Helper T cell (primary cell): ENCODE measurements around a stretch of chr3.

GRCh38 chr3:128478973-128479728, 12.5 kb upstream of the DNAJB8 start:
- PRO-cap, 2 experiments = no peak in any of the 2 experiments

DNA sequence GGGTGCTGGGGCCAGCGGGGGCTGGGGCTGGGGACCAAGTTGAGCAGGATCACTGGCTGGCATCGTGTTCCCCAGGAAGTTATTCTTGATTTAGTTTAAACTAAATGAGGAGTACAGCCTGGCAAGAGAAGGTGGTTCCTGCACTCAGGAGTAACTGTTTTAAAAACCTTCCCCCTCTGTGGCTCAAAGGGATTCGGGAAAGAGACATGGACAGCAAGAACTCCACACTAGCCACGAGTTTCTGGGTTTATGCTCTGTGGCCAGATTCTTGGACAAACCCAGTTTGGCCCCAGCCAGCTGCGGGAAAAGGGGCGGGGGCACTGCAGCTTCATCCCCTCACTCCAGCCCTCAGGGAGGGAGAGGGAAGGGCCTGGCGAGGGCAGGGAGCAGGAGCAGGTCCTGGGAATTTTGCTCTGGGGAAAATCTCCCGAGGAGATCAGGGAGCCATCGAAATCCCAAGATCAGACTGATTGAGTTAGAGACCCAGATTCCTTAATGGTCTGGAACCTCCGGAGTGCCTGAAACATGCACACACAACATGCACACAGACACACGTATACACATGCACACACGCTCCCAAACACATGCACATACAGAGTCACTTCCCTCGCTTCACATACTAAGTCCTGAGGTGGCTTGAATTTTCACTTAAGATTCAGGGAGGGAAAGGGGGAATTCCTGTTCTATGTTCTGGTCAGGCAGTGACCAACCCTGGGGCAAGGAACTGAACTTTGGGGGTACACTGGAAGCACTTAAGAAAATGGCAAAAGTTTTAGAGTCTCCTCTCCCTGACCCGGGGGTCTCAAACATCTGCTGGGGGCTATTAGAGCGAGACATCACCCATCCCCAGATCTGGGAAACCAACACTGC, 8.0 kb downstream of the GATA2 start:
- PRO-cap, 2 experiments = no peak in any of the 2 experiments

DNA sequence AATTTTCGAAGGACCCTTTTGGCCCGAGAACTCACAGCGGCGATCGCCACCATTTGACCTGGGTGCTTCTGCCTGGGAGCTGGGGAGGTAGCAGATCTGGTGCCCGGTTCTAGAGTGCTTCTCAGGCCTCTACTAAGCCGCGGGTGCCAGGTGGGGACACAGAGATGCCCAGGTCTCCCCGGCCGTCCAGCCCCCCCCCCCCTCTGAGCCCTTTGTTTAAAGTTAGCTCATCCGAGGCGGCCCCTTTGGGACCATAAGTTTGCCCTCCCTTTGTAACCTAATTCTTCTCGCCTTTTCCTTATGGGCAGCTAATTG, 2.0 kb downstream of the GATA2 start:
- PRO-cap, 2 experiments = no peak in any of the 2 experiments

DNA sequence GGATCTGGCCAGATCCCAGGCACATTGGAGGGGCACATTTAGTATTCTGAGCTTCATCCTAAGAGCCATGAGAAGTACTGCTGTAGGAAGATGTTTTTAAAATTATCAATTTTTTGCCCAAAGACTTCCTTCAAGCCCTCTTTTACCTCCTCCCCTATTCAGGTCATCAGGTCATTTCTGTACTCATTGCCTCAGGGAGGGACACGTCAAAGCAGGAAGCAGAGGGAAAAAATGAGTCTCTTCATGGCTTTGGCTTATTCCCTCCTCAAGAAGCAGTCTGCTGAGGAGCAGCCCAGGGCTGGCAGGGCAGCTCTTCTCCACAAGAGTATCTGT, 44.0 kb upstream of the GATA2 start:
- PRO-cap, 2 experiments = no peak in any of the 2 experiments

GRCh38 chr3:128575638-128576293, 74.9 kb downstream of the RPN1 start:
- PRO-cap, 2 experiments = no peak in any of the 2 experiments

GRCh38 chr3:128618455-128618850, 32.2 kb downstream of the RPN1 start:
- PRO-cap, 2 experiments = peak in 1 of 2 experiments; most common minus-strand start chr3:128618525 (in 1)

- PRO-cap, 2 experiments = peak in 2 of 2 experiments; most common plus-strand start chr3:128788131 (in 2)
Observed at GRCh38 chr3:128787759-128788235, 61.8 kb downstream of the RAB7A start.

GRCh38 chr3:128797781-128798346, 71.9 kb downstream of the RAB7A start:
- PRO-cap, 2 experiments = no peak in any of the 2 experiments

DNA sequence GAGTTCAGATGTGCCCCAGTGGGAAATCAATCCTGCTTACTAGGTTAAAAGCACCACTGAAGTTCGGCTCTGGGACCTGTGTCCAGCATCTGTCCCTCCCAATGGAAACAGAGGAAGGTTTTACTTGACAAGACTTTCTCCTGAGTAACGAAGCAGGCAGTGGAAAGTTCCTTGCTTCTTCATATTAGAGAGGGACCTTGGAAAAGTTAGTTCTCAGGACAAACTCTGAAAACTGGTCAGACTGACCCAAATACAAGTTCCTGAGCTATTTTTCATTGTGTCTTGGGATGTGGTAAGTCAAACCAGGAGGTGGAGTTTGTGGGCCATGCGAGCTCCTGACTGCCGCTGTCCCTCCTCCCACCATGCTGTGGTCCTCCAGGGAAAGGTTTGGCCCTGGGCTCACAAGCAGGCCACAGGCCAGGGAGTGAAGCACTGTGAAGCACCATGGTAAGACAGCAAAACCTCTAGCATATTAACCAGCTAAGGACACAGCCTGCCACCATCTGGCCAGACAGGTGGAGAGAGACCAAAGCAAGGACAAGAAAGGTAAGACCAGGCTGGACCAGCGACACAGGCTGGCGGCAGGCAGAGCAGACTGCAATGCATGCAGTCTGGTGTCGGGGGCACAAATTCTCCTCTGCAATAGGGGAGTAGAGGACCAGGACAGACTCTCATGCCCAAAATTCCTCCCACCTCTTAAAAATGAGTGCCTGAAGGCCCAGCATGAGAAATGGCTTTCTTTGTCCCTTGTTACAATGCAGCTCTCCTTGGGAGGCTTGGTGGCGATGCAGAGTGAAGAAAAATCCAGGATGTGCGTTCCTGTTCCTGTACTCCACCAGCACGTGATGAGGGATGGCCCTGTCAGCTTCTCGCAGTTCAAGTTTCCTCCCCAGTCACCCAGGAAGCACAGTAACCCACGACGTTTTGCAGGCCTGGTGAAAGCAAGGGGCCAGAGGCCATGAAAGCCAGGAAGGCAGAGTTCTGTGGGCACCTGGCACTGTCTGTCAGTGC, 15.2 kb downstream of the RAB43 start:
- PRO-cap, 2 experiments = no peak in any of the 2 experiments

DNA sequence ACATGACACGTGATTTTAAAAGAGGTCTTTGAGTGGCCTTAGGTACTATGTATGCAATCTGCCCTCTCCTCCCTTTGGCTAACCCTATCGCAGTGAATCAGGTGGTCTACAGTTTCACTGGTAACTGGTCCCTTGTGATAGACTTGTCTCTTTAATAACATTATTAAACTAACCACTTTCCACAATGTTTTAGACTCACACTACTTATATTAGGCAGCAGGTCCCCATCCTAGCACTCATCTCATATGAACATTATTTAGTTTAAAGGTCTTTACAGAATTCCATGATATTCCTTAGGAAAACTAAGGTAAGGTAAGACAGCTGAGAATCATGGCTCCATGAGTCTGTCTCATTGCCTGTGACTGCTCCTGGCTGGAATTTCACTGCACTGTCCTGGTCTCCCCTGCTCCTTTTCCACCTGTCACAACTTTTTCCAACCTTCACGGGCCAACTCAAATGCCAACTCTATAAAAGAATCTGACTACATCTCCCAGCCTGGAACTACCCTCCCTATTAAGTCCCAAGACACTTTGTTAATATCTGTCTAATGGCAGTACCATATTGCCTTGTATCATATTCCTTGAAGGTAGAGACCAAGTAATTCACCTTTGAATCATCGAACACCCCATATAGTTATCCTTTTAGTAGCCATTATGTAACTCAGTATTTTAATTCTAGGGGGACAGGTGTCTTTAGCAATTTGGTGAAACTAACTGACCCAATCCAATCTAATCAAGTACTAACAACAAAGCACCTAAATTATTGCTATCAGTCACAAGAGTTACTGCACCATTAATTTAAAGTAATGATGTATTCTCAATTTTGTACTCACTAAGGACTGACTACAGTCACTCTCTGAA, 7.6 kb downstream of the CNBP start:
- PRO-cap, 2 experiments = no peak in any of the 2 experiments

DNA sequence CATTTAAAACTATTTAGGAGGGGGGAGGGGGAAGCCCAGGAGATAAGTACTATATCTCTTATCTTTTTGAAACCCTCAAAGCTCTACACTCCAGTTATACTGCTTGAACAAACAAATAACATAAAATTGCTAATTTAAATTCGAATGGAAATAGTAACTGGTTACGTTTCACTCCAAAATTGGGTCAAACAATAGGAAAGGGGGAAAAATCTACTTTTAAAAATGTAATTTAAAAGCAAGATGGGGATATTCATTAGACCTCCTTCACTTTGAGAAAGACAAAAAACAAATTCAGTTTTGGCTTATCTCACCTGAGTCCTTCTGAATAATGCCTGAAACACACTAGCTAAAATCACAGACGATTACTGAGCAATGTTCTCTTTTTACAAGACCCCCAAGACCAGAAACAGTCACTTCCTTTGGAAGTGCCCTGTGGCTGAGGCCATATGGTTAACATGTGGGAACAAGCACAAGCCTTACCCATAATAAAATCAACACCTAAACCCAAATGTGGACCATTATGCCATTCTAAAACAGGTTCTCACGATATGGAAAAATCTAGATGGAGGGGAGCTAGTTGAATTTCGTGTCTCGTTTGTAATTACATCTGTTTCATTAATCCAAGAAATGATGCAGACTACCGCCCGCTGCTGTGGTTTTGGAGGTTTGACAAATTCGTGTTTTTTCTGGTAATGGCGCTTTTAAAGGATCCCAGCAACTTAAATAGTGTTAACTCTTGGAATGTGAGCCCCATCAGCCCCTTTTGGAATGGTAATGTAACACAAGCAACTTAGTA, 1.5 kb downstream of the CNBP start:
- PRO-cap, 2 experiments = no peak in any of the 2 experiments

GRCh38 chr3:129224586-129225562, 24.5 kb upstream of the COPG1 start:
- PRO-cap, 2 experiments = no peak in any of the 2 experiments

DNA sequence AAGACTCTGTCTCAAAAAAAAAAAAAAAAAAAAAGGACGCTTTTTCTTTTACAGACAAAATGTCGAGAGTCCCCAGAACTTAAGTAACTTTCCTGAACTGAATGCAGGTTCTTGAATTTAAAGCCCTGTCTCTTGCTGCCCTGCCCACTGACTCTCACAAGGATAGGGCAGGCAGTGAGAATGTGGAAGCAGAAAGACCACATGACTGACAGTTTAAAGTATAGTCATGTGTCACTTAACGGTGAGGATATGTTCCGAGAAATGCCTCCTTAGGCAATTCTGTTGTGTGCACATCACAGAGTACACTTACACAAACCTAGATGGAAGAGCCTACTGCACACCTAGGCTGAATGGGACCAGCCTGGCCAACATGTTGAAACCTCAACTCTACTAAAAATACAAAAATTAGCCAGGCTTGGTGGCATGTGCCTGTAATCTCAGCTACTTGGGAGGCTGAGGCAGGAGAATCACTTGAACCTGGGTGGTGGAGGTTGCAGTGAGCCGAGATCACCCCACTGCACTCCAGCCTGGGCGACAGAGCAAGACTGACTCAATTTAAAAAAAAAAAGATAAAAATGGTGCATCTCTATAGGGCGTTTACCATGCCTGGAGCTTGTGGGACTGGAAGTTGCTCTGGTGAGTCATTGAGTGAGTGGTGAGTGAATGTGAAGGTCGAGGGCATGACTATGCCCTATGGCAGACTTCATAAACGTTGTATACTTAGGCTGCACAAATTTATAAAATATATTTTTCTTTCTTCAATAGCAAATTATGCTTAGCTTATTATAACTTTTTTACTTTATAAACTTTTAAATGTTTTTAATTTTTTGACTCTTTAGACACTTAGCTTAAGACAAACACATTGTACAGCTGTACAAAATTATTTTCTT, 18.9 kb upstream of the COPG1 start:
- PRO-cap, 2 experiments = no peak in any of the 2 experiments

GRCh38 chr3:129261243-129261679, 11.9 kb downstream of the COPG1 start:
- PRO-cap, 2 experiments = no peak in any of the 2 experiments

GRCh38 chr3:129265474-129265957, 13.2 kb upstream of the HMCES start:
- PRO-cap, 2 experiments = no peak in any of the 2 experiments

GRCh38 chr3:129398884-129399904, 29.2 kb downstream of the EFCAB12 start:
- PRO-cap, 2 experiments = peak in 2 of 2 experiments; most common plus-strand start chr3:129398968 (in 1); most common minus-strand start chr3:129398939 (in 2)

- PRO-cap, 2 experiments = no peak in any of the 2 experiments
Observed at GRCh38 chr3:129413554-129414502, 14.6 kb downstream of the EFCAB12 start.

- PRO-cap, 2 experiments = no peak in any of the 2 experiments
Observed at GRCh38 chr3:129425241-129426220, 2.9 kb downstream of the EFCAB12 start.

DNA sequence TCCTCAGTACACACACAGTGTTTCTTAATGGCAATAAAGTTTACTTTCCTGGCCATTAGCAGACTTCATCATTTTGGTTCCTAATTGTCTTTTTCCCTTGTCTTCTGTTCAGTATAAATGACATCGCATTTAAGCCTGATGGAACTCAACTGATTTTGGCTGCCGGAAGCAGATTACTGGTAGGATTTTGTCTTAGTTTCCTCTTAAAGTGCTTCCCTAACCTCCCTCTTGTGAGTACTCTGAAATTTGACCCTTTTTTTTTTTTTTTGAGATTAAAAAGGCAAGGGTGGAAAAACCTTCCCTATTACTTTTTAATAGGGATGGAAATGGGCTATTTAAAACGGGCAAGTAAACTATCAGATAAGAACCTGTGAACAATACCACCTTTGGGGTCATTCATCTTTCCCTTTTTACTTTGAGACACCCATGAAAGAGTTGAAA, 9.8 kb downstream of the IFT122 start:
- PRO-cap, 2 experiments = no peak in any of the 2 experiments

GRCh38 chr3:129569167-129570172, 26.5 kb downstream of the H1-8 start:
- PRO-cap, 2 experiments = no peak in any of the 2 experiments